Hair follicular keratinocyte (primary cell): ENCODE measurements around a stretch of chr2.

- RAMPAGE, long total RNA = no peak
These were observed 247.1 kb downstream of the BCL11A start for GRCh38 chr2:60306243-60306917.

- RAMPAGE, long total RNA = no peak
These were observed 45.1 kb downstream of the BCL11A start for GRCh38 chr2:60508253-60508883.

GRCh38 chr2:60530588-60531439 lies 22.6 kb downstream of the BCL11A start:
- RAMPAGE, long total RNA = no peak

GRCh38 chr2:60545673-60546437 lies 7.6 kb downstream of the BCL11A start:
- RAMPAGE, long total RNA = no peak

DNA sequence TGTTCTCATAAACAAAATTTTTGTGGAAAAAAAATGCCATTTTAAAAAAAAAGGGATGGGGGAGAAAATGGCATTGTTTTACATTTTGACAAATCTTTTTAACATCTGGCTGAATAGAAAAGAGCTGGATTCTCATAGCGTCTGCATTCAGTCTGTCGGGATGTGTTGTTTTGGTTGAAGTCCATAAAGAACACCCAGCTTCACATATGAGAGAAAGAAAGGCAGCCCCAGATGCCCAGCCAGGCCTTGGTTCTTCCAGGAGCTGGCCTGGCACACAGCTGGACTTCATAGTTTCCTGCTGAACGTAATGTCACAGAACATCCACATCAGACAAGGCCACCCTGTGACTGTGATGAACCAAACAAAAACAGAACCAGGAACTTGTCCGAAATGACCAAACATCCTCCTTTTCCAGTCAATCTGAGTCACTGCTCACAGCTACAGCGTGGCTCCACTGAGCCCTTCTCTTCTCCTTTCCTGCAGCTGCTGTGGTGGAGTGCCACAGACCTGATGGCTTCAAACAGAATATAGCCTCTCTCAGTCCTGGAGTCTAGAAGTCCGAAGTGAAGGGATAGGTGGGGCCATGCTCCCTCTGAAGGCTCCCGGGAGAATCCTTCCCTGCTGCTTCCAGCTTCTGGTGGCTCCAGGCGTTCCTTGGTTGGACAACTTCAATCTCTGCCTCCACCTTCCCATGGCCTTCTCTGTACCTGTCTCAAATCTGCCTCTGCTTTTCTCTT lies 45.4 kb upstream of the PAPOLG start:
- RAMPAGE, long total RNA = no peak

GRCh38 chr2:60809352-60809821 lies 53.3 kb downstream of the PAPOLG start:
- RAMPAGE, long total RNA = no peak

DNA sequence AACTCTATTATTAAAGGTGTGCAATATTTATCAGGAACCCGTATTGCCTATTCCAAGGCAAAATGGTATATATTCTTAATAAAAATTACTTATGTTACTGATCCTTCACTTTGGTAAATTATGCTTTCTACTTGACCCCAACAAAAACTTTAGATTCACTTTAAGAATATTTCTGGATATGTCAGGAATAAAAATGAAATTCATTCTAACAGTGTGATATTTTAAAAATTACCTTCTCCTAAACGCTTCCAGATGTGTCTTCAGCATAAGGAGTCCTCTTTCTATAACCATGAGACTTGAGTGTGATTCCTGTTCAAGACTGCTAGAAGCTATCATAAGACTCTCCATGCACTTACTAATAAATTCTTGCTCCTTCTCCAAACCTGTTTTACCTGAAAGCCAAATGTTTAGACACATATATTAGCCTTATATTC lies 152.4 kb downstream of the C2orf74 start:
- RAMPAGE, long total RNA = no peak

DNA sequence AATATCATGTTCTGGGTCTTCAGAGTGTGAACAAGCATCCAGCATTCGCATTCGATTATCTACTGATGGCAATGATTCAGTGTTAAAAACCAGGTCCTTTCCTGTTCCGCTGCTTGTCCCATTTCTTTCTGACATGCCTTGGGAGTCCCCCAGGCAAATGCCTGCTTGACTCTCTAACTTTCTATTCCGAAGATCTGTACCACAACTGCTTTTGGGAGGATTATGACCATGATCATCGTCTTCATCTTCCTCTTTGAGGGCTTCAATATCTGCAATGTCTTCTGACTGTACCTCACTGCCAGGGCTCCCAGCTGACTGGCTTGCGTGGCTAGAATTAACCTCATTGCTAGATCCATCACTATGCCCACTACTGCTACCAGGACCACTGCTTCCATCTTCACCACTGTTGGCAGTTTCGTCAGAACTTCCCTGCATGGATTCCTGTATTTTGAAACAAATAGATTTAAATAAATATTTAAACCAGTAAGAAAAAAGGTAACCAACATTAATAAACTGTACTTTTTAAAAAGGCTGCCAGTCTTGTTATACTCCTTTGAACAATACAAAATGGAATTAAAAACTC lies 122.8 kb downstream of the USP34 start:
- RAMPAGE, long total RNA = no peak

GRCh38 chr2:61416906-61417594 lies 53.8 kb downstream of the USP34 start:
- RAMPAGE, long total RNA = no peak

DNA sequence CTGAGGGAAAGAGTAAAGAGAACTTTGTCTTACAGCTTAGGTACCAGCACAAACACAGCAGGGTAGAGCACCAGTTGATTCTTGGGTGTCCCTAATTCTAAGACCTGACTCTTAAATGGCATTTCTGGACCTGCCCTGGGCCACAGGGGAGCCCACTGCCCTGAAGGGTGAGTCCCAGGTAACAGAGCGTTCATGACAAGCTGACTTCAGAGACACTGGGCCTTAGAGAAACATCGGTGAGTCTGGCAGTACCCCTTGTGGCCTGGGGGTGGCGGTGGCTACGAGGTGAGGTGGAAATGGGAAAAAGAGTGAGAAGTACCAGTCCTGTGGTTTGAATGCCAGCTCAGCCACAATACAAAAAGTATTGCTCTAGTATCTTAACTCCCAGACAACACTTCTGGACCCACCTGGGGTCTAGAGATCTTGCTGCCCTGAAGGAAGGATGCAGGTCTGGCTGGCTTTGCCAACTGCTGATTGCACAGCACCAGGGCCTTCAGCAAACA lies 44.6 kb downstream of the USP34 start:
- RAMPAGE, long total RNA = no peak

- RAMPAGE, long total RNA = no peak
These were observed 22.8 kb upstream of the USP34 start for GRCh38 chr2:61493328-61494507.

GRCh38 chr2:61533710-61534059 lies 4.5 kb downstream of the XPO1 start:
- RAMPAGE, long total RNA = no peak

- RAMPAGE, long total RNA = no peak
These were observed 89.9 kb downstream of the FAM161A start for GRCh38 chr2:61763553-61764816.

DNA sequence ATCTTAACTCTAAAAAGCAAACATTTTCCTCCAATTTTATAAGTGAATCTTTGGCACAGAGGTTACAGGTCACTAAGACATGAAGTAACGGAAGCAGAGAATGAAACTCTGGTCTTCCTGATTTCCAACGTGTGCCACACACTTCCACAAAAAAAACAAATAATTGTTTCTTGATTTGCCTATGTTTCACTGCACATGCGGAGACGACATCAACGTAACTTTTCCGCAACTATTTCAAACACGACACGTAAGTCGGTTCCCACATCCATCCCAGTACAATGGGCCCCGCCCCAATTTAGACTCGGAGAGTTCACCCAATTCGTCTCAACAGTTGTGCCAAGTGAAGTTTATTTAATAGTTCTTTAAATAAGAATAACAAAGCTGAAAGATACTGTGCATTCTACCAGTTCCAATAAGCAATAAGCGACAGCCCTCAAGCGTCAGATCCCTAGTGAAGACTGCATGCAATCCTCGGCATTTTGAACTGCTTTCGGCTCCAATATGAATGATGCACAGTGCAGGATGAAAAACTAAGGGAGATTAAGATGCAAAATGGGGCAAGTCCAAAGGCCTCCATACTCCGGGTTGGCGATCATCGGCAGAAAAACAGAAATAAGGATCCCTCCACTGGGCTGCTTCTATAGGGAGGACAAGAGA lies 708 bp downstream of the CCT4 start:
- RAMPAGE, long total RNA = no peak

- RAMPAGE, long total RNA = no peak
These were observed 142.7 kb upstream of the B3GNT2 start for GRCh38 chr2:62053073-62053659.

DNA sequence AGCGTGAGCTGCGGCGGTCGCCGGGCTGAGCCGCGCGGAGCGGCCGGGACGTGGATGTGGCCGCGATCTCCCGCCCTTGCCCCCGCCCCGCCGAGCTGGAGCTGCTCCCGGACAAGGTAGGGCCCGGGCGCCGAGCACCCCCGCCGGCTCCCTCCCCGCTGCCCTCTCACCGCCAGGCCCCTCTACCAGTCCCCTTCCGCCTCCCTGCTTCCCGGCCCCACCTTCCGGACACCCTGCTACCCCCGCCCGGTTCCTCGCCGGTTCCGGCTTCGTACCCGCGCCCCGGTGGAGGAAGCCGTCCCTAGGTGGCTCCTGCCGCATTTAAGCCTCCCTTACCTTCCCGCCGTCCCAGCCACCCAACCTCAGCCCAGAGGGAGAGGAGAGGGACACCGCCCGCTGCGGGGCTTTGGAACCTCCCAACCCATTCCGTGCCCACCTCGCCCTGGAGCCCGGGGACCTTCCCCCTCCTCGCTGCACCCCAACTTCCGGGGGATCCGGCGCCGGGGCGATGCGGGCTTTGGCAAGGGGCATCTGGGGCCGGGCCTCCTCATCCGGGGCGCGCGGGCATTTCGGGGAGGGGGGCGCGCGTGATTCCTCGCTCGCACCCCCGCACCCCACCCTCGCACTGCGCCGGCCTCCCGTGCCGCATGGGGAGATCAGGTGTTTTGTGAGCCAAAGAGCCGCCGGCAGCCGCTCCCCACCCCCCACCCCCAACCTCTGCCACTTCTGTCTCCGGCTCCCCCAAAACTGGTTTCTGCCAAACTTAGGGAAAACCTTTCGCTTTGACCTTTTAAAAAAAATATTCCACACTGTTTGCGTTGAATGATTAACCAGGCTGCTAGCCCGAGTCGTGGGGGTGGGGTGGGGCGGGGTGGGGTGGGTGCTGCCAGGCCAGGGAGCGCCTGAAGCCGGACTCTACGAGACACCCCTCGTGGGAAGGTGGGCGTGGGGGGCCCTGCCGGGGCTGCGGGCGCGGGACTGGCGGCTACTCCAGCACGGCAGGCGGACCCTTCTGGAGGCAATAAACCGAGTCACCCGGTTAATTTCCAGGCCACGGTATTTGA lies 657 bp downstream of the B3GNT2 start:
- RAMPAGE, long total RNA = no peak

GRCh38 chr2:62197636-62197988 lies 1.7 kb downstream of the B3GNT2 start:
- RAMPAGE, long total RNA = no peak

GRCh38 chr2:62200132-62200637 lies 4.3 kb downstream of the B3GNT2 start:
- RAMPAGE, long total RNA = no peak

DNA sequence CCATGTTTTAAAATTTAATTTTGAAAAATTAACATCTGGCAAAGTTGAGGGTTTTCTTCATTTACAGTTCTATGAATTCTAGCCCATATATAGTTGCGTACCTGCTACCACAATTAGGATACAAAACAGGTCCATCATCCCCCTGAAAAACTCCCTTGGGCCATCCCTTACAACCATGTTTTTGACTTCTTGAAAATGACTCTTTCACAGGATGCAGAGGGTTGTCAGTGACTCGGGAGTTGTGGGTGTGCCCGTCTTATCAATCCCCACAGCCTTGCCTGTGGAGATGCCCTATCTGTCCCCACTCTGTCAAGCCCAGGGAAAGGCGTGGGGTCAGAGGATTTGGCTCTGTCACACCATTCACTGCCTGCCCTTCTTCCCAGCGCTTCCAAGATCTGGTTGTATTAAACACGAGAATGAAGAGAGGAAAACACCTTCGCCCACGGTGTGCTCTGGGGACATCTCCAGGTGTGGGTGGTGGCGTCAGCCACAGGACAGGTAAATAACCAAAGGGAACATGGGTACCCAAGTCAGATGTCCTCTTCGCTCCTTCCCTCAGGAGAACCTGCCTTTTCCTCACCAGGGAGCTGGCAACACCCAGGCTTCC lies 100.1 kb downstream of the B3GNT2 start:
- RAMPAGE, long total RNA = no peak

GRCh38 chr2:62305548-62305989 lies 109.7 kb downstream of the B3GNT2 start:
- RAMPAGE, long total RNA = no peak